Right ventricle myocardium (tissue), 1 donor: ENCODE measurements around a stretch of chr10.

DNA sequence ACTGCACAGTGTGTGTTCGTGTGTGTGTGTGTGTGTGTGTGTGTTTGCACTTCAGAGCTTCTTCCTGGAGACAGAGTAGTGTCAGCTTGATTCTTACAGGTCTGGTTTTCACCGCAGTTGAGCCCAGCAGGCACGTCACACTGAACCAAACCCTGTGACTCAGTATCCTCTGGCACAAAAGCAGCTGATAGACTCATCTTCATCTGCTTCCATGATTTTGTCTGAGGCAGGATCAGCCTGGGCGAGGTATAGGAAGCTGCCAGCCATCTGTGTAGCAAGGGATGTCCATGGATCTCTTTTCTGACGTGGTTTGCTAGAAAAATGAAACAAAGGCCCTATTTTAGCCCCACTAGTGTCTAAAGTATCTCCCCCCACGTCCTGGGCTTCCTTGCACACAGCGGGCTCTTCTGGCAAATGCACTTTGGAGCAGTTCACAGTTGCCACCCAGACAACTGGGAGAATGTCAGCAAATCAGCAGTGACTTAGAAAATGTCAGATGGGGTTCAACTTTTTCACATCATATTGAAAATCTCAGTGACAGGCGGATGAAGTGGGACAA, 373.2 kb upstream of the CELF2 start:
- PRO-cap, 2 experiments: peak in 1 of 2 experiments; most common minus-strand start position 418 of the sequence (in 1)

GRCh38 chr10:10662797-10663523, 354.7 kb upstream of the CELF2 start:
- PRO-cap, 2 experiments: no peak in any of the 2 experiments

DNA sequence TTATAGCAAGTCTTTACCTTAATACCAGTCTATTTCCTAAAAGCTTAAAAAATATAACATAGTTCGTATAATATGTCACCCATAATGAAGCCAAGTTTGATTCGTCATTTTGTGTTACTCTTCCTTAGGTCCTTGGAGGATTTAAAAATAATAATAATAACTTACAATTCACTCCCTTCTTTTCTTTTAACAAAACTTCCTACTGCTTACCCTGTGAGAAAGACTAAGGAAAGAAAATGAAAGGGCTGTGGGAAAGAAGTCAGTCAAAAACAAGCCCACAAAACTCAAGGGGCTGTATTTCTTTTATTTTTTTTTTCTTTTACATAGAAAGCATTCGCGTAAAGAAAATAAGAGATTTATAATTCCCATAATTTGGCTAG, 187.3 kb upstream of the CELF2 start:
- PRO-cap, 2 experiments: no peak in any of the 2 experiments

DNA sequence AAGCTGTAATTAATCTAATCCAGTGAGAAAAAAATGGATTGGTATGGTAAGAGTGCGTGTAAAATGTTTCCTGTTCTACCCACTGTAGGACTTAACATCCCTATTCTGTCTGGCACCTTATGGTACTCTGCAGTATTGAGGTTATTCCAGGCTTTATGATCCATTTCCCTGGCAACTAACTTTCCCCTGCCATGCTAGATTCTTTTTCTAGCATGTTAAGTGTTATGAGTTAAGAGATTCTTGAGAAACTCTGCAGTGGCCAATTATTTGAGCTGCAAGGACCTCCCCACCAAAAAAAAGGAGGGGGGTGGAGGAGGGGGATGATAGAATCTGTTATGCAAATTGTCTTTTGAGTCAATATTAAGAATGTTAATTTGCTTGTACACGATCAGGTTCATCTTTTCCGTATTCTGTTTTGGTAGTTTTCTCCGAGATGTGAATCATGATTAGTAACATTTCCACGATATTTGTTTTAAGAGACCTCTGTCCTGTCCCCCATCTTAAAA, 1.7 kb downstream of the CELF2 start:
- PRO-cap, 2 experiments: peak in 2 of 2 experiments; most common minus-strand start position 129 of the sequence (in 2)

- PRO-cap, 2 experiments: no peak in any of the 2 experiments
Observed at GRCh38 chr10:11026712-11027425, 9.2 kb downstream of the CELF2 start.

GRCh38 chr10:11046562-11046846, 28.8 kb downstream of the CELF2 start:
- PRO-cap, 2 experiments: no peak in any of the 2 experiments

GRCh38 chr10:11088805-11089822, 71.4 kb downstream of the CELF2 start:
- PRO-cap, 2 experiments: no peak in any of the 2 experiments

DNA sequence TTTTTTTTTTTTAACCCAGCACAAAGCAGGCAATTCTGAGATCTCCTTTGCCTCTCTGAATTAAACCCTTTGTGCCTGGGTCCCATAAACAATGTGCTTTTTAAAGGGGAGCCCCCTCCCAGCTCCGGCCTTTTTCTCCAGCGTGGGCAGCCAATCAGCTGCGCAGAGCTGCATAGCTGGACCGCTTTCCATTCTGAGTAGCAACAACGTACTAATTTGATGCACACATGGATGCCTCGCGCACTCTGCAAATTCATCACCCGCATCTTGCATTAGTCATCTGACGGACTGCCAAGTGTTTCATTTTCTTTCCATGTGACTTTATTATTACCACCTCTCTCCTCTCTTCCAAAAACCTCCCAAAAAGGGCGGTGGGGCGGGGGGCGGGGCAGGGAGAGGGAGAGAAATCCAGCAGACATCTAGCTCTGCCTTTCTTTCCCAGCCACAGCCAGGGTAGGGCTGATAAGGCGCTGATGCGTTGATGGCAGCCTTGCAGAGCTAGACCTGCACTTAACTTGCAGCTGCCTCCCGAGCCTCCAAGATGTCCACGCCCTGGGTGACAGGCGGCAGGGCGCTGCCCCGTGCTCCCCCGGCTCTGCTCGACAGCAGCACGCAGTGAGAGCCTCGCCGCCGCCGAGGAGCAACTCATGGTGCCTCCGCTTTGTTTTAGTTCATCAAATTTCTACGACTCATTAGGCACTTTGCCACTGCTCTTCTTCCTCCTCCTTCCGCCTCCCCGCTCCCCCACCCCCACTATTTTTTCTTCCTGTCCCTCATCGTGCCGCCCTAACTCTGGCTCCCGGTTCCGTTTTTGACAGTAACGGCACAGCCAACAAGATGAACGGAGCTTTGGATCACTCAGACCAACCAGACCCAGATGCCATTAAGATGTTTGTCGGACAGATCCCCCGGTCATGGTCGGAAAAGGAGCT, 147.3 kb downstream of the CELF2 start:
- PRO-cap, 2 experiments: peak in 2 of 2 experiments; most common plus-strand start position 817 of the sequence (in 2); most common minus-strand start position 160 of the sequence (in 1)

GRCh38 chr10:11193687-11194083, 176.0 kb downstream of the CELF2 start:
- PRO-cap, 2 experiments: no peak in any of the 2 experiments

GRCh38 chr10:11203068-11203506, 185.4 kb downstream of the CELF2 start:
- PRO-cap, 2 experiments: no peak in any of the 2 experiments

DNA sequence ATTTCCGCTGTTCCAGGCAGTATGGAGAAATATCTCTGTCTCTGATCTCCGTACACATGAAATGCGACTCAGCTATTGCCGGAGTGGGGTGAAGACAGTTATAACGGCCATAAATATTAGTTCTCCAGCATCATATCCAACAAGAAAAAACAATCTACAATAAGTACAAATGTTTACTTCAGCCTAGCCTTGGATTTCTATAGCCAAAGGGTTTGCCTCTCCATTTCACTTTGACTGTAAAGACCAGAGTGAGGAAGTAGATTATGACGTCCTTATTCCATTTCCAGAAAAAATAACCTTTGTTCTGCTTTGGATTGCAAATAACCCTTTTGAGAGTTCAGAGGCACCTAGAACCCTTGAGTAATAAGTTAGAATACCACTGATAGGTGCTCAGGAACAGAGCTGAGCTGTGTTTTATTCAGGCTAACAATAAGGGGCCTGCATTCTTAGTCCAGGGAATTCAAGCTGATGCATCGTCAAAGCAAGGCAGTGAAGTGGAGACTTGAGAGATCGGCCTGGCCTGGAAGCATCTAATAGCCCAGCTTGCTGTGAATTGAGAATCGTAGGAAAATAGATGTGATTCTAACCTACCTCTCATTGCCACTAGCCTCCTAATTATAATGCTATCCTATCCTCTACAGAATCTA, 188.2 kb downstream of the CELF2 start:
- PRO-cap, 2 experiments: no peak in any of the 2 experiments

DNA sequence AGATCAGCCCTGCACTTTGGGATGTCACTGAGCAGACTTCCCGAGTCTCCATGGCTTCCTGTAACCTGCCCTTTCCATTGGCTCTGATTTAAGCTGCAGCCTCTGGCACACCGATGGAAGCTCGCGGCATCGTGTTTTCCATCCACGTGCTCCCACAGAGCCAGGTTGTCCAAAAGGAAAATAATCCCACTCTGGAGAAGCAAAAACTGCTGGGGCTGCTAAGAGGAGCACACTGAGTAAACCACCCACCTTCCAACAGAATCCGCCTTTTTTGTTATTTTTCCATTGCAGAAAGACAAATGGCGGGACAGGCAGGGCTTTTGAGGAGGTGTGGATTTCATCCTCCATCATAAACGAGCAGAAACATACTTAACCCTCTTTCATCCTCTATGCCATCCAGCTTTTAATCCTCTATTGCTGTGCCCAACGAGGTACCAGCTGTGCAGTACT, 235.0 kb downstream of the CELF2 start:
- PRO-cap, 2 experiments: no peak in any of the 2 experiments

- PRO-cap, 2 experiments: no peak in any of the 2 experiments
Observed at GRCh38 chr10:11304890-11305361, 287.3 kb downstream of the CELF2 start.

DNA sequence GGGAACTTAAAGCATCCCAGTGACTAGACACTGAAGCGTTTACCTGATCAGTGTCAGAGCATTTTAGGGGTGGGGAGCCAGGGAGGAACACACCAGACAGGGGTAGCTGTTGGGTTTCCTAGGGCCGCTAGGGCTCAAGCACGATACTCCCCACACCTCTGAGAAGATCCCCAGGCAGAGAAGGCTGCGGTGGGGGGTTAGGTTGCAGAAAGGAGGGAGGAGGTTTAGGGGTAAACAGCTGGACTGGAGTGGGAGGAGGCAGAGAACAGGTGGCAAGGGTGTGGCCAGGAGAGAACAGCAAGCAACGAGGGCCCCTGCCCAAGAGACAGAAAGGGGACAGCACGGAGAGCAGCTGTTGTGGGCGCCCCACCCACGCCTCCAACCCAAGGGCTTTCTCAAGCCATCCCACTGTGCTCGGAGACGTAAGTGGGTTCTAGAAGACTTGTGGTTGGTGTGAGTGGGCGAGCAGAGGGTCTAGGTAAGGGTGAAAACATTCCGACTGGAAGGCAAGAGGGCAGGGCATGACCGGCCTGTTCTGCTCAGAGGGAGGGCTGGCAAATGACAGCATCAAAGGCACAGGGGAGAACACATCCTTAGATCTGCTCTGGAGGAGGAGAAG, 52.7 kb upstream of the USP6NL start:
- PRO-cap, 2 experiments: no peak in any of the 2 experiments

GRCh38 chr10:11689874-11690279, 52.3 kb upstream of the ECHDC3 start:
- PRO-cap, 2 experiments: no peak in any of the 2 experiments

DNA sequence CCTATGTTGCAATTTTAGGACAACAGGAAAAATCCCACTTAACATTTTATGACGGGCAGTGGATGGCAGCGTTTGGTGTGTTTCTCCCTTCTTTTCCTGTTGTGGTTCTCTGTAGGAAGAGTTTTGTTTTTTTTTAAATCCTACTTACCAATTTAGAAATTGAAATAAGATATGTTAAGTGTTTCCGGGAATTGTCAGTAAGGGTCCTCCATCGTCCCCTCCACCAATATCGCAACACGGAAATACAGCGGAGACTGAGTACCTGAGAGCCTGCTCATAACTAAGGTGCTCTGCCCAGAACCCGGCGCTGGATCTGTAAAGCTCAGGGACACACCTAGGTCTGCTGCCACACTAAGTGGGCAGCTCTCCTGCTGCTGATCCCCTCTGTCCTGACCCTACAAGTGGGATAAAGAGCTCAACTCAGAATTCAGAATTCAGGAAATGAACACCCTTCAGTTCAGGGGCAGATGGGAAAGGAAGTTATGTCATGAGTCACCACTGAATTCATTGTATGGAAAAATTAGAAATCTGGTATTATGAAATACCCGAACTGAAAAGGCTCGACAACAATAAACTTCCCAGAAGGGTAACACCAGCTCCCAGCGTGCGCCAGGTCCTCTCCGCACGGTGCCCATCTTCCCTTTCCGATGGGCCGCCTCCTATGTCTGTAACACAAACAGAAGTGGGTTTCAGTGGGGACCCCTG, 9.1 kb upstream of the PROSER2 start:
- PRO-cap, 2 experiments: no peak in any of the 2 experiments

DNA sequence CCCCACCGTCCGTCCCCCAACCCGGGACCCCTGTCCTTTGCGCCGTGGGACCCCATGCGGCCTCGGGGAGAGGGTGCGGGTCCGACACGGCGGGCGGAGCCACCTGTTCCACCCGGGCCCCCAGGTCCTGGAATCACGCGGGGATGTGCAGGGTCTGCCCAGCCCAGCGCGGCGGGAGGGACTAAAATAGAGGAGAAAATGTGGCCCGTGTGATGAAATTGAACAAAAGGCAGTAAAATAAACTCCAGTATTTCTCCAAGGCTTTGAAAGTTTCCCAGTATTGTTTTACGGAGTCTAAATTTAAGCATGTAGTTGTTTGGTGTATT, 619 bp downstream of the PROSER2 start:
- PRO-cap, 2 experiments: no peak in any of the 2 experiments

DNA sequence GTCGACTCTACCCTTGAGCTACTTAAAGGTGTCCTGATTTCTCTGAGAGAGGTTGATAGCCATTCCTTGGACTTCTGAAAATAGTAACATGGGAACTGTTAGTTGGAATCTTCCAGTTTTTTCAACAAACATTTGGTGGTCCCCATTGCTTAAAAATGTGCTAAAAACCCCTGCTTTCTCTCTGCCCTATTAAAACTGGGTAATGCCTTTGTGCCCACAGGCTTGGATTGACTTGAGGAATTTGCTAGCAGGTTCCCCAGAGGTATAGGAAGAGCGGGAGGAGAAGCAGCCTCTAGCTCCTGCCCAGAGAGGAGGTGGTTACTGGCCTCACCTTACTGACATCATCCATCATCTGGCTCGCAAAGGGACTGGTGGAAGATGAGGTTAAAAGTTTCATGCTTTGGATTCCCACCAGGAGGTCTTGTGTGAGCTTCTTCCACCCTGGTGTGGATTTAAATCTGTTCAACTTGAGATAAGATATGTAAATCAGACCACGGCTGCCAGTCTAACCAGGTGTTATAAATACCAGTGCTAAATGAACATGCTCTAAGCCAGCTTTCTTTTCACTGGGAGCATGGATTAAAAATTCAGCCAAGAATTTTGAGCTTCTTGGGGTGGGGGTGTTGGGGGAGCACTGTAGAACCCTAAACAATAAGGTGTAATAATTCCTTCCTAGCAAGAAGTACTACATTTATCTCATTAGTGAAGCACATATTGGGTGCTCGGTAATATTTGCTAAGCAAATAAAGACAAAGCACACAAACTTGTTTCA, 7.6 kb downstream of the PROSER2 start:
- PRO-cap, 2 experiments: no peak in any of the 2 experiments

DNA sequence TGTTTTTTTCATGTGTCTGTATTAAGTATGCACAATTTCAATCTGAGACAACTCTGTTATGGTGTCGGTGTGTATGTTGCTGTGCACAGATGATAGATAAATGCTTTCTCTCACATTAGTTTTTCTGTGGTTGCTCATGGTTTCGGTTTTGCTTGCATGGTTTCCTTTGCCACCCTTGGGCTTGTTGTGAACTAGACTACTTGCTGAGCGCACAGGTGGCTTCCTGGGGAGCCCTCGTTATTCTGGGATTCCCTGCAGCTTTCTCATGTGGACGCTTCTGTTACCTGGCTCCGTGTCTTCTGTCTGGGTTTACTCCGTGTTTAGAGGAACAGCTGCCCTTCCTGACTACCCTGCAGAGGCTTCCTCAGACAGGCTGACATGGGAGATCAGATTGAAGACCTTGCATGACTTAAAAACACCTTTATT, 40.6 kb downstream of the PROSER2 start:
- PRO-cap, 2 experiments: no peak in any of the 2 experiments

DNA sequence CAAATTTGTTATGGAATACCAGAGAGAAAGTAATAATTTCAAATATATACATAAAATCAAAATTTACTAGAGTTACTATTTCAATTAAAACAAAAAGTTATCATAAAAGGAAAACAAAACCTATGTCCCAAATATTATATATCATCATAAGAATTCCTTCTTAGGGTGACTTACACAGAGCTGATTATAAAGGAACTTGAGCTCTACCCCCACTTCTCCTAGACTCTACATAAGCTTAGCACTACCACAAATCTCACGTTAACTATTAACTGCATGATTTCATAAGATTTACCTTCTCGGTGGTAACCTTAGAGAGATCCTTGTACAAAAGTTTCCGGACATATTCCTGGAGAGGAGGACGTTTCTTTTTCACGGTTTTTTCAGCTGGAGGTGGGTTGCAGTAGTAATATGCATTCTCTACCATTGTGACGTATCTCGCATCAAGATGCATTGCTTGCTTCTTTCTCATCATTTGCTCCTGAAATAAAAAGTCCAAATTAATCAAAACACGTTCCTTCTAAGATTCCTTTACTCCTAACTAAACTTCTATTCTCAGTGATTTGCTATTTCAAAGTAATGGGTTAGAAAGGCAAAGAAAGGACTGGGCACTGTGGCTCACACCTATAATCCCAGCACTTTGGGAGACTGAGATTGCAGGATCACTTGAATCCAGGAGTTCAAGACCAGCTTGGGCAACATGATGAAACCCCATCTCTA, 83.6 kb downstream of the UPF2 start:
- PRO-cap, 2 experiments: no peak in any of the 2 experiments